UCH-1 (cell line): ENCODE data around the gene ZFYVE16.

GRCh38 chr5:78518448-78519098, 130.0 kb downstream of the LHFPL2 start:
- RRBS = no CpG with 5 or more reads among the region's 9 CpGs

DNA sequence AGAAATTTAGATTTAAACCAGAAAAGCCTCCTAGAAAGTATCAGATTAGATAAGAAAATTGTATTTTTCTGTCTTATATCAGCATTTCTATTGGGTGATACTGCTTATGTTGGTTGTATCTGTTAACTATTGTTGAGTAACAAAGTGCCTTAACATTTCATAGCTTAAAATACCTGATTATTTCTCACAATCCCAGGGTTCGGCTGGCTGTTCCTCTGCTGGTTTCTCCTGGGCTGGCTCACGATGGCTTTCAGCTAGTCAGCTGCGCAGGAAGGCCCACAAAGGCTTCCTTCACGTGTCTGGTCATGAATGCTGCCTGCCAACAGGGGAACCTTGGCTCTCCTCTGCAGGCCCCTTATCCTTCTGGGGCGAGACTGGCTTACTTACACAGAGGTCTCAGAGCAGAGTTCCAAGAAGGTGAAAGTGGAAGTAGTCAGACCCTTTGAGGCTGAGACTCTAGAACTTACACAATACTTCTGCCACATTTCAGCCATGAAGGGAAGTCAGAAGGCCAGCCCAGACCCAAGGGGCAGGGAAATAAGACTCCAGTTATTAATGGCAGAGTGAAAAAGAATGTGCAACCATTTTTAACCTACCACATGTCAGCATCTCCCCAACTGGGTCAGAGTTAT, 99.6 kb downstream of the LHFPL2 start:
- RRBS = no CpG with 5 or more reads among the region's 5 CpGs

GRCh38 chr5:79116155-79116457, 4.5 kb downstream of the BHMT start:
- RRBS = no CpG with 5 or more reads among the region's 1 CpG

GRCh38 chr5:79289652-79290035, 53.7 kb downstream of the JMY start:
- RRBS = no CpG with 5 or more reads among the region's 2 CpGs

DNA sequence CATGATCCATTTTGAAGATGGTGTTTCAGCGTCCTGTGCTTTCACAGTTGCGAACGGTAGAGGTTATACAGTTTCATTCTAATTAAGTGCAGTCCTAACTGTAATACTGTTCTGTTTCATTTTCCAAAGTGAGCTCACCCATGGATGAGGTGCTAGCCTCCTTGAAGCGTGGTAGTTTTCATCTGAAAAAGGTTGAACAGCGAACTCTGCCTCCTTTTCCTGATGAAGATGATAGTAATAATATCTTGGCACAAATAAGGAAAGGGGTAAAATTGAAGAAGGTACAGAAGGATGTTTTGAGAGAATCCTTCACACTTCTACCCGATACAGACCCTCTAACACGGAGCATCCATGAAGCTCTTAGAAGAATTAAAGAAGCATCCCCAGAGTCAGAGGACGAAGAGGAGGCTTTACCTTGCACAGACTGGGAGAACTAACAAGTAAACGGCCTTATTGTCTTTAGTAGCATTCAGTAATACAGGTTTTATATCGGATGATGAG, 80.0 kb downstream of the JMY start:
- RRBS = no CpG with 5 or more reads among the region's 10 CpGs

- RRBS = no CpG with 5 or more reads among the region's 6 CpGs
These were observed 1.3 kb downstream of the HOMER1 start for GRCh38 chr5:79512638-79512944.

GRCh38 chr5:79642405-79643399, 30.5 kb downstream of the TENT2 start:
- RRBS = no CpG with 5 or more reads among the region's 2 CpGs

DNA sequence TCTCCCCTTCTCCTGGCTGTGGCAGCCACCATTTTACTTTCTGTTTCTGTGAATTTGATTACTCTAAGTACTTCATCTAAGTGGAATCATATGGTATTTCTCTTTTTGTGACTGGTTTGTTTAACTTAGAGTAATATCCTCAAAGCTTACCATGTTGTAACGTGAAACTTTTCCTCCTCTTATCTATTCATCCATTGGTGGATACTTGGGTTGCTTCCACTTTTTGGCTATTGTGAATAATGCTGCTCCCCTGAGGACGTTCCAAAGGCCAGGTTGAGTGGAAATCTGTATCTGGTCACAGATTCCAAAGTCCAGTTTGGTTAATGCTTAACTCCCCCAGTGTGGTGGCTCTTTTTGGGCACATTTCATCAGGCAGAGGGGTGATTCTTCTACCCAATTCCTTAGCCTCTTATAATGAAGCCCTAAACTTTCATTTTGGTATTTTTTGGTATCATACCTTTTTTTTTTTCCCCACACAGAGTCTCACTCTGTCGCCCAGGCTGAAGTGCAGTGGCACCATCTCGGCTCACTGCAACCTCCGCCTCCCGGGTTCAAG, 65.3 kb downstream of the CMYA5 start:
- RRBS = no CpG with 5 or more reads among the region's 6 CpGs

- RRBS = no CpG with 5 or more reads among the region's 8 CpGs
These were observed 102.2 kb downstream of the SERINC5 start for GRCh38 chr5:80153392-80154217.

DNA sequence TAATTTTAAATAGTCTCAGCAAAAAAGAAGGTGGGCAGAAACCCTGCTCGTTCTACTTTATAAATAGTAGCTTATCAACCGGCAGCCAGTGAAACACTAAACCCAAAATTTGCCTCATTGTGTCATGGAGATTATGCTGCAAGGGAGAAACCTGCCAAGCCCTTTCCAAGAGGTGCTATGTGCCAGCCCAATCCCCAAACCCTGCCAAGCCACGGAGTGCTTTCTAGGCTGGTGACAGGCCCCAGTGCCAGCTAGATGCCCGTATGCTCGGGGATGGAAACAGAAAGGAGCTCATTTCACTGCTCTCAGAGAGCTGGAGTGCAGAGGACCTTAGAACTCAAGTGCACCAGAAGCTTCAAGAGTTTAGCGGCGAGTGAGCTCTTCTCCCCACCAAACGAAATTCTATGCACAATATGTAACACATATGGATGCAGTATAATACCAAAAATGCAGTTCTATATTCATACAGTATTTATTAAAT, 38.6 kb downstream of the SERINC5 start:
- RRBS = no CpG with 5 or more reads among the region's 8 CpGs

- RRBS = 2% methylated on average over 26 of the region's 59 CpGs
These were observed at the start of gene ZFYVE16 for GRCh38 chr5:80407347-80408150. Gene ZFYVE16, plus strand, starts transcription at chr5:80408064.

GRCh38 chr5:80976810-80977410, 16.7 kb downstream of the RASGRF2 start:
- RRBS = no CpG with 5 or more reads among the region's 5 CpGs

GRCh38 chr5:81006975-81007525, 46.9 kb downstream of the RASGRF2 start:
- RRBS = no CpG with 5 or more reads among the region's 4 CpGs

- RRBS = no CpG with 5 or more reads among the region's 12 CpGs
These were observed 1.9 kb downstream of the CKMT2 start for GRCh38 chr5:81234680-81235698.

DNA sequence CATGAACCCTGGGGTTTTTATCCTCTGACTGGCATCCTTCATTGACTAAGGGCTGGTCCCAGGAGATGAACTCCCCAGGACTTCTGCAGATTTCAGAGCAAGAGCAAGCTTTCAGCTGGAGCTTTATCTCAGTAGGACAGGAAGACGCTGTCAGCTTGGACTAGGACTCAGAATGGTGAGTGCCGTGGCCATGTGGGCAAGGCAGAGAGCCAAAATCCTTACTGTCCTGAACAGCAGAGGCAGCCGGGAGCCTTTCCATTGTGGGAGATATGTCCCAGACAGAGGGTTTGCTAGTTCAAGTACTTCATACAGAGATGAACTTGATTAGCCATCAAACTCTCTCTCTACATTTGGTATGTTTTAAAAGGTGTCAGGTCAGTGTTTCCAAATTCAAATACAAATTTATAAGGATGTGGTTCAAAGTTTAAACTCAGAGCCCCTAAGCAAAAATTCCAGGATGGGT, 3.3 kb upstream of the ACOT12 start:
- RRBS = no CpG with 5 or more reads among the region's 3 CpGs

DNA sequence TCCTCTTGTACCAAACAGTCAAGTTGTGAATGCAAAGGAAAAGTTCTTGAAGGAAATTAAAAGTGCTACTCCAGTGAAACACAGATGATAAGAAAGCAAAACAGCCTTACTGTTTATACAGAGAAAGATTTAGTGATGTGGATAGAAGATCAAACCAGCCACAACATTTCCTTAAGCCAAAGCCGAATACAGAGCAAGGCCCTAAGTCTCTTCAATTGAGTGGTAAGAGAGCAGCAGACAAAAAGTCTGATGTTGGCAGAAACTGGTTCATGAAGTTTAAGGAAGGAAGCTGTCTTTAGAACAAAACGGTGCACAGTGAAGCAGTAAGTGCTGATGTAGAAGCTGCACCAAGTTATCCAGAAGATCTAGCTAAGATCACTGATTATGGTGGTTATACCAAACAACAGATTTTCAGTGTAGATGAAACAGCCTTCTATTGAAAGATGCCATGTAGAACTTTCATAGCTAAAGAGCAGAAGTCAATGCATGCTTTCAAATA, 144.2 kb upstream of the ACOT12 start:
- RRBS = no CpG with 5 or more reads among the region's 2 CpGs

GRCh38 chr5:81763326-81763827, 12.5 kb upstream of the SSBP2 start:
- RRBS = no CpG with 5 or more reads among the region's 3 CpGs

- RRBS = no CpG with 5 or more reads among the region's 4 CpGs
These were observed 29.0 kb upstream of the SSBP2 start for GRCh38 chr5:81779910-81780278.

DNA sequence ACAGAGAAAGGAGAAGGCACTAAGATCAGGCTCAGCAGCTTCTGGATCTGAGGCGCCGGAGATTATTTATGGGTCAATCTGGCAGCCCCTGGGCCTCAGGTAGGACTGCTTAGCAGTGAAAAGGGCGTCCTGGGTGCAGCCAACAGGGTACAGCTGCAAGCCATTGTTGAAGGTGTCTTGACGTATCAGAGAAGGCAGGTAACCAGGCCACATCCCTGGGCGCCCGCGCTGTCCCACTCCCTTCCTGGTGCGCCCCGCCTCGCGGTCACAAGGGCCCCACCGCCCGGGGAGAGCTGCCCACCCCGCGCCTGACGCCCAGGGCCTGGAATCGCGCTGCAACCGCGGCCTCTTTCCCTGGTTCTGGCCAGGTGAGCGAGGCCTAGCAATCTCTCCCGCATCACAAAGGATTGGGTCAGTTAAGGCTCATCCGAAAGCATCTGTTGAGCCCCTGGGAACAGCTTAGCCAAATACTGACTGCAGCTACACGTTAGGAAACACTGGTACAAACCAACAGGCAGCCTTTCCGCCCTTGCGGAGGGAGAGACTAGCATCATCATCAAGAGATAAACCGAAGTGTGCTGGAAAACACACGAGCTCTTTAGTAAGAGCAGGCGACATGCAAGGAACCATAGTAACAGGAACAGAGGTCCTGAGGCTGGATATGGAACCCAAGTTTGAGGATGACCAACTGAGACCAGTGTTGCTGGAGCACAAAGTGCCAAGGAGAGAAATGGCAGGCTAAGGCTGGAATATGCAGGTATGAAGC, 3.7 kb downstream of the RPS23 start:
- RRBS = no CpG with 5 or more reads among the region's 29 CpGs

DNA sequence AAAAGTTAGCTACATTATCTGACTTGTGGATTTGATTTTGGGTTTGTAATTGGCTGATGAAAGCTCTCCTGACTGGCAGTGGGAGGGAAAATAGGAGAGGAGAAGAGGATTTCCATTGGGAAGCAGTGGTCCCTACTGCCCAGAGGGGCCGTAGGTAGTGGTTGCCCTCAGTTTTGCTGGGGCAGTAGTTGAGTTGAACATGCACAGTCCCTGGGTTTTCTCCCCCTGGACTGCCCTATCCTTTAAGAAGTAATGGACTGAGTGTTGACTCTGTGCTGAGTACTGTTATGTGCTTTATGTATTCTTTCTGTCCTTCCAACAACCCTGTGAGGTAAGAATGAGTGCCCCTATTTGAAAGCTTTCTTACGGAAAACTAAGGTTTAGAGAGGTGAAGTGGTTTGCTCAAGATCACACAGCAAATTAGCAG, 111.2 kb upstream of the RPS23 start:
- RRBS = no CpG with 5 or more reads among the region's 2 CpGs